A375 (cell line): ENCODE measurements around a stretch of chr15.

DNA sequence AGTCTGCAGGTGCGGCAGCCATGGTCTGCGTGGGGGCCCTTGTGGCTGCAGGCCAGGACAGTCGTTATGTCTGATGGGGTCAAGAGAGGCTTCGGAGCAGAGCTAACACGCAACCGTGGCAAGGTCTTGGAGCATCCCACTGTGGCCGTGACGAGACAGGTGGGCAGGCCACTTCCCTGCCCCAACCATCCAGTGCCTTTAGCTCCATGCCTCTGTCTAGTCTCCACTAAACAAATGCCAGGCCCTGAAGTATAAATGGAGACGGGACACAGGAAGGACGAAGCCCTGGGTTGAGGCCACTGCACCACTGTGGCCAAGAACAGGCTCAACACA, 112.0 kb upstream of the ABHD17C start:
- RAMPAGE, long total RNA: no peak

DNA sequence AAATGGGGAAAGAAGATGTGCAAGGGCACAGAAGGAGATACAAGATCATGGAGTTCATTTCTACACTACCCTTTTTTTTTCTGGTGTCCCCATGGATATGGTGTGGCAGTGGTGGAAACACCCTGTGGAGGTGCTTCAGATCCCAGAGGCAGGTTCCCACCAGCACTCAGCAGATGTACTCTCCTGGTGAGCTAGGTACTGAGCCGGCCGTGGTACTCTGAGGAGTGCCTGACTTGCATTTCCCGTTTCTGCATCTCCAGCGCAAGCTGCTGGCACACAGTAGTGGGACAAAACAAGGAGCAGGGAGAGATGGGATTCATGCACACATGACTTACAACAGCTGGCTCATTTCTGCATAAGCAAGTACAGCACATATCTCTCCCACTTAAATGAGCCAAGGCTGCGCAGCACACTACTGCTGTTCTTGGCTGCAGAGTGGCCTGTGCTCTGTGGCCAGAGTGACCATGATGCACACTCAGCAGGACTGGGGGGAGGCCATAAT, 59.3 kb upstream of the ABHD17C start:
- RAMPAGE, long total RNA: no peak

- RAMPAGE, long total RNA: no peak
Observed at GRCh38 chr15:80922417-80923087, 67.1 kb downstream of the MESD start.

GRCh38 chr15:81024886-81025261, 24.2 kb downstream of the TLNRD1 start:
- RAMPAGE, long total RNA: no peak

- RAMPAGE, long total RNA: no peak
Observed at GRCh38 chr15:81269016-81269992, 54.6 kb downstream of the STARD5 start.

GRCh38 chr15:81296067-81297278, 27.5 kb downstream of the STARD5 start:
- RAMPAGE, long total RNA: no peak

DNA sequence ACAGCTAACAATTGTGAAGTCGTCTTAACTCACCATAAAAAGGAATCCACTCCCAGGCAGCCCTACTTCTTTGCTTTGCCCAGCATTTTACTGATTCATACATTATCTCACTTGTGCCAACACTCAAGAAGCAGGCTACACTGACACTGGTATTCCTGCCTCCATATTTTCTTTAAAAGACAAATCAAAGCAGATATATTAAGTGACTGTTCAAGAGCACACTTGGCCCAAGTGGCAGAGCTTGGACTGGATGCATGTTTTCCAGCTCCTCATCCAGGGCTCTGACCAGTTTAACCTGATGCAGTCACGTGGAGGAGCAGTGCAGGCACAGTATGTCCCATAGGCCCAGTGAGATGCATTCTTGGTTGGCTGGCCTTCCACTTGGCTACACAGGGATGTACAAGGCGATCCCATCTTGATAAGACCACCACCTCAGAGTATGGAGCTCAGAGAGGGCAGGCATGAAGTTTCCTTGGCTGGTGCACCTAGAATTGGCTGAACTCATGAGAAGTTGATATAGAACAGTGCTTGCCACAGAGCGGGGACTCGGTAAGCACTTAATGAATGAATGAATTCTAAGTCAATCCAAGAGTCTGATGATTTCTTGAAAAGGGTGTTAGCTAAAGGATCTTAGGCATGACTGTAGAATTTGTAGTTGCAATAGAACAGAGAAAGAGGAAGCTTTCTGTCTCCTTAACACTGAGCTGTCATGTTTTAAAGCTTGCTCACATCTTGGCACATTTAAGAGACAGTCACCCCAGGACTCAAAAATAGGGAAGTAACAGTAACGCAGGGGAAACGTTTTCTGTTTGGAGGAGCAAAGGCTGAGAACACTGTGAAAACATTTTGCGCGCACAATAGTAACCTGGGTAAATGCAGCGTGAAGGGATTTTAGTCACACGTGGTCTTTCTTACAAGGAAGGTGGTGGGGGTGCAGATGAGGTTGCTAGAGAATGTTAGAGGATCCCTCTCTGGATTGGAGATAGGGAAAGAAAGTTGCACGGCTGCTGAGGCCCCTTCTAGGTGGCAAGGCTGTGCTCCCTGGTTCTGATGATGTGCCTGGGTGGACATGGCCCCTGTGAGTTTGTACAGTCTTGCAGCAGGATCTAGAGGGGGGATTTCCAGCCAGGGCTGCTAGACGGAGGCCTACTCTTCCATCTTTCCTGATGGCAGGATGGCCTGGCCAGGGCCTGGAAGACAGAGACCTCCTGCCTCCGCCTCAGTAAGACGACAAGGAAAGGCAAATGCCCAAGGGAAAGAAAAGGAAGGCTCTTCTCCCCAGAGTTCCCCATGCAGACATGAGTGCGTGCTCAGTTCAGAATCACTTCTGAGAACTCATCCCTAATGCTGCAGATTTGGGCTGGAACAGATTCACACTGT, 12.2 kb downstream of the STARD5 start:
- RAMPAGE, long total RNA: no peak

DNA sequence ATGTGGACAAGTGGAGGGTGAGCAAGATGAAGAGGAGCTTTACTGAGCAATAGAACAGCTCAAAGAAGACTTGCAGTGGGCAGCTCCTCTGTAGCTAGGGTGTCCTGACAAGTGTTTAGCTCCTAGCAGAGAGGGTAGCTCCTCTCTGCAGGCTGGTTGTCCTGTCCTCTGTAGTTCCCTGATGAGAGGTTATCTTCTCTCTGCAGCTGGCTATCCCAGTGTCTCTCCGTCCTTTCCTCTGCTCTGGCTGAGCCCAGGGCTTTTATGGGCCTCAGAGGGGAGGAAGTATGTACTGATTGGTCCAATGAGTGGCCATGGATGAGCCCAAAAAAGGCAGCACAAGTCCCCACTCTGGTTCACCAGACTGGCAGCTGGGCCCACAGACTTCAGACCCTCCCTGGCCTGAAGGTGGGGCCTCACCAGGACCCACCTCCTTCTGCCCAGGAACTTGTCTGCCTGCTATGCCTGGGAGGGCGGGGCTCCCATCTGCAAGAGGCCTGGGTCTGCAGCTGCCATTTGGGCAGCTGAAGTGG, 27.1 kb upstream of the MEX3B start:
- RAMPAGE, long total RNA: no peak

- RAMPAGE, long total RNA: no peak
Observed at GRCh38 chr15:82261917-82262399, 576 bp downstream of the EFL1 start.

- RAMPAGE, long total RNA: no peak
Observed at GRCh38 chr15:82296639-82296868, 33.9 kb downstream of the SAXO2 start.

- RAMPAGE, long total RNA: no peak
Observed at GRCh38 chr15:82332866-82333699, 16.2 kb downstream of the GOLGA6L10 start.

DNA sequence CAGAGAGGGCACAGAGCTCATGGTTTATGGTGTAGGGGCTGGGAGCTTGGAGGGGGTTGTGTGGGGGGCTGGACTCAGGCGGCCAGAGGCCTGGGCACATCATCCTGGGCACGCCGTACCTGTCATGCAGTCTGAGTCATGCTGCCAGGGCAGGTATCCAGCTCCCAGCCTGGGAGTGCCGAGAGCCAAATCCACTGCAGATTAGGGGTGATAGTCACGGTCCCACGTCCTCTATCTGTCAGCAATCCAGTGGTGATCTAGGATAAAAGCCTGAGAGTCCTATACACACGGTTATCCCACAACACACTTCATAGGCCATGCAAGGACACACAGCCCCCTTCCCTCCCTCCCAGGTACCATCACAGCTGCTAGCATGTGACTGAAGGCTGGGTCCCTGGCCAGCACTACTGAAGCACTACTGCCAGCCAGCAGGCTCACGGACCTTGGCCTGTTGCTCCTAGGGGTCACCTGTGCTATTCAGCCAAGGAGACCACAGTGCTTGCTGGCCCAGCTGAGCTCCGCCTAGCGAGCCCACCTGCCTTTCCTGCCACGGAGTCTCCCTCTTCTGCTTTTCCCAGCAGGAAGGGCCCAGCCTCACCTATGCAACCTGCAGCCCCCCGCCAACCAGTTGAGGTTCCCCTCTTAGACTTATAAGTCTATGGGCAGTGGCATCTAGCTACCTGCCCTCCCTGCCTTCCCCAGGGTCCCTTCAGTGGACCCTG, 45.9 kb downstream of the GOLGA6L9 start:
- RAMPAGE, long total RNA: no peak

- RAMPAGE, long total RNA: no peak
Observed at GRCh38 chr15:82476500-82477036, 47.0 kb downstream of the GOLGA6L9 start.

DNA sequence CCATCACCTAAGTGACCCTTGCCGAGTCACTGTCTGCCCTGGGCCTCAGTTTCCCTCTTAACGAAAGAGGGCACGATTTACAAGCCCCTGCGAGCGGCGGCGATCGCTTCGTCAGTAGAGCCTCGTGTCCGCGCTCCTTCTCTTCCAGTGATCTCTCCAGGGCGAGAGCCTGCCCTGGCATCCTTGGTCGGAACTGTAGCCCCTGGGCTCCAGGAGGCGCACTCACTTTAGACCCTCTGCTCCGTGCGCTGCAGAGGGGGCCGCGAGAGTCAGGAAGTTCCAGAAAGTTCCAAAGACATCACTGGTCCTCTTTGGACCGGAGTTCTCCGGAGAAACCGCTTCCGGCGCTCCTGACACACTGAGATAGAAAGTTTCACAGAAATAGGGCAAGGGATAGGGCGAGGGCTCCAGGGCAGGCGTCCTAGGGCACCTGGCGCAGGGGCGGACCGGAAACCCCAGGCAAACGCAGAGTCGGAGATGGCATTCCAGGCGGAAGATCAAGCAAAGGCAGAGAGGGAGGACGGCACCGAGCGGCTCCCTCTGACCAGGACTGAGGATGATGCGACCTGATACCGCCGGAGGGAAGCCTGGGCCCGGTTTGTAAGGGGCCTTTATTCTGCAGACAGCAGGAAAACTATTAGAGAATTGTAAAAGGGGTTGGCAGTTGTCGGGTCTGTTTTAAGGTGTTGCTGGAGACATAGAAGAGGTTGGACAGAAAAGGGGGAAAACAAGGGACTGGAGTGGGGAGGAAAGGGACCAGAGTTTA, 1.2 kb upstream of the CPEB1 start:
- RAMPAGE, long total RNA: no peak

GRCh38 chr15:82750820-82751156, 41.1 kb upstream of the AP3B2 start:
- RAMPAGE, long total RNA: no peak

DNA sequence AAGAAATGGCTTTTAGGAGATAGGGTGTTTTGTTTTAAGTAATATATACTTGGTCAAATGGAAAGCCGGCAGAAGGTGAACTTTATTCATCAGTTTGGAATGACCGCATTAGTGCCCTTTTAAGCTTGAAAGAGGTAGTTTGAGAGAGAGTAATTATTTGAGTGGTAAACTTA, 1.2 kb downstream of the WHAMM start:
- RAMPAGE, long total RNA: no peak

GRCh38 chr15:82815134-82815333, 5.6 kb downstream of the WHAMM start:
- RAMPAGE, long total RNA: no peak

DNA sequence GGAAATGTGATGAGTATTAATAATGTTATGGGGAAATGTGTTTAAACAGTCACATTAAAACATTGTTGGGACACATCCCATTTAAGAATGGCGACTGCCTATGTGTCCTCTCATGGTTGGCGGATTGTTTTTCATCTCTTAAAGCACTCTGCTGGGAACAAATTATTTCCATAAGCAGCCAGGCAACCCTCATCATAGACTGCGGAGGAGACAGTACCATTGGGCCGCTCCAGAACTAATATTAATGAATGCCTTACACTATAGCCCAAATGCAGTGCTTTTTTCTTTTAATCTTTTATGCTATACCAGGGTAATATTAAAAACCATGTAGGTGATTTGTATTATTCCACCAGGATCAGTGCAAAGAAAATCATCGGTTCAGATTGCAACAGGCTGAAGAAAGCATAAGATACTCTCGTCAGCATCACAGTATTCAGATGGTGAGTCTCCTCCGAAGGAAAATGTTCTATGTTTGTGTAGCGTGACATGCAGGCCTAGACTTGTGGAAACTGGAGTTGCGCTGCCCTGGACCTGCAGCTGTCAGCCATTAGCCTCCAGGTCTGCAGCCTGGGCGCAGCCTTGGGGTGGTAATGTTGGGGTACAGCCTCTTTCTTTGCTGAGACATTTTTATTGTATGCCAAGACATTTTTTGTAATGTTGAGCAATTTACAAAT, 16.8 kb downstream of the WHAMM start:
- RAMPAGE, long total RNA: no peak

DNA sequence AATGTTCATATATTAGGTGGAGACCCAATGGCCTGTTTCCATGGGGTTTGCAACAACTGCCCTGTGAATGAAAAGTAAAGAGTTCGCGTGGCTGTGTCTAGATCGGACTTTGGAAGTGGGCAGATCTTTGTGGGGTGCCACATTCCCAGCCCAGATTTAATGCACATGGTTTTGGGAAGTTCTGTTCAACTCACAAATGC, 22.5 kb downstream of the WHAMM start:
- RAMPAGE, long total RNA: no peak

- RAMPAGE, long total RNA: no peak
Observed at GRCh38 chr15:82837559-82838835, 28.6 kb downstream of the WHAMM start.